Foreskin keratinocyte (primary cell): ENCODE measurements around the genes CHCHD2 and ZNF722.

- RAMPAGE, total RNA, result no peak
These were observed 24.0 kb downstream of the EGFR start for GRCh38 chr7:55042874-55043258.

GRCh38 chr7:55064916-55065448, 46.2 kb downstream of the EGFR start:
- RAMPAGE, total RNA, result no peak

DNA sequence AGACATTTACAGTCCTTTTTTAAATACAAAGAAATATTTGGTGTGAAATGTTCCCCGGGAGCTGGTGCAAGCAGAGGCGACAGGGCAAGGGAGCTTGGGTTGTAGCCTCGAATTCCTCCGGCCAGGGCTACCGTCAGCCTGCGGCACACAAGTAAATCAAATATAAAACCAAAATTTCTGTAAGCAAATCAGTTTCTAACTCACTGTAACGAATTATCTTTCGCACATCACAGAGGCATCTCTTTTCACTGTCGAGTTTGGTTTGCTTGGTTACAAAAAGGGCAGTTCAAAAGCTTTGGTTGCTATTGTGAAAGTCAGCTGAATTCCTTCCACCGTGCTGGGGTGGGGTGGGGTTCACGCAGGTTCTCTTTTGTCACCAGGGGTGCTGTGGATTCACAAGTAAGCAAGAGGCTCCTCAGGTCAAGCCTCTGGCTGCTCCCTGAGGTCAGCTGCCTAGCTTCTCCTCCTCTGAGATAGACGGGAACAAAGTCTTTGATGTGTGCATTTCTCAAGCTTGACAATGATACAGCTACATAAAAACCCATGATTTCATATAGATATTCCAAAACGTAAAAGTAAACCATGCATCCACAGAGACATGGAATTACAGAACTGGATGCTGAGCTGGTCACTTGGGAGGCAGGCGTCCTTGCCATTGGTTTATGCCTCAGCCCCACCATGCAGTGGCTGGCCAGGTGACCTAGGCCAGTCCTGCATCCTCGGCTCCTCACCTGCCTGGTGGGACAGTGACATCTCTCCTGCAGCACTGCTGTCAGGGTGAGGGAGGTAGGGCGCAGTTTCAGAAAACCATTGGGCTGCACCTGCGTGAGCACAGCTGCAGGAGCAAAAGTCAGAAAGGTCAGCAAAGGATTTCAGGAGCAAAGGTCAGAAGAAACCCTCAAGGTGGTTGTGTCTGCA, 47.8 kb downstream of the EGFR start:
- RAMPAGE, total RNA, result no peak

- RAMPAGE, total RNA, result no peak
These were observed 90.7 kb downstream of the EGFR start for GRCh38 chr7:55109238-55110229.

- RAMPAGE, total RNA, result no peak
These were observed 154.7 kb upstream of the LANCL2 start for GRCh38 chr7:55210066-55211275.

GRCh38 chr7:55366759-55367319, 1.7 kb downstream of the LANCL2 start:
- RAMPAGE, total RNA, result no peak

DNA sequence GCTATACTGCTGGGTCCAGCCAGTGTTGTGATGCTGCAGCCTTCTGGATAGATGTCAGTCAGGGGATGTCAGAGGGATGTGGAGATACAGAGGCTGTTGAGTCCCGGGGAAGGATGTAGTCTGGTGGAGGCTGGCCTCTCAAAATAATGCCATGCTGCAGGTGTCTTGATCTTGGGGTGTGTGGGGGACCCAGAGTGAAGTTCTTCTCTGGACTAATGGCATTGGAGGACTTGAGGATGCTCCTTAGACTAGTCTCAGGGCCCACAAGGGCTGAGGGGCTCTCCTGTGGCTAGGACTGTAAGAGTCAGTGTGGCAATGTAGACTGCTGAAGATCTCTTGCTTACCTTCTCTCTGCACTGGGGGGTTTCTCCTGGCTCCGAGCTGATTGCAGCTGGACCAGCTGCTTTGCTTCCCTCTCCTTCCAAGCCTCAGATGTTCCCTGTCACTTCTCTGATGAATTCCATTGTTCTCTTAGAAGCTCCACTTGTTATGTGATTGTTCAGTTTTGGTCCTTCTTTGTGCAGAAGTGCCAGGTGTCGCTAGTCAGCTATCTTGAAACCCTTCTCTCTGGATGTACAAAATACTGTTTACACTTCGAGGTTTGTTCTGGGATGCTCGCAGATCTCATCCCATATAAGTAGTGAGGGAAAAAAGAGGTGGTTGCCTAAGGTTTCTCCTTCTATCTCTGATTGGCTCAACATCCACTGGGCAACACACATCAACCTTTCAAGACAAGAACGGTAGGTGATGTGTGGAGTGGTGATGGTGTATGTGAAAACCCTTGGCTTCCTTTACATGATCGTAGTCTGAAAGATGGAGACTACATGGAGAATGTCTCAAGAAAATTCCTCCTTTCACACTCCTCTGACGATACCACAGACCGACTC, 99.8 kb downstream of the LANCL2 start:
- RAMPAGE, total RNA, result no peak

DNA sequence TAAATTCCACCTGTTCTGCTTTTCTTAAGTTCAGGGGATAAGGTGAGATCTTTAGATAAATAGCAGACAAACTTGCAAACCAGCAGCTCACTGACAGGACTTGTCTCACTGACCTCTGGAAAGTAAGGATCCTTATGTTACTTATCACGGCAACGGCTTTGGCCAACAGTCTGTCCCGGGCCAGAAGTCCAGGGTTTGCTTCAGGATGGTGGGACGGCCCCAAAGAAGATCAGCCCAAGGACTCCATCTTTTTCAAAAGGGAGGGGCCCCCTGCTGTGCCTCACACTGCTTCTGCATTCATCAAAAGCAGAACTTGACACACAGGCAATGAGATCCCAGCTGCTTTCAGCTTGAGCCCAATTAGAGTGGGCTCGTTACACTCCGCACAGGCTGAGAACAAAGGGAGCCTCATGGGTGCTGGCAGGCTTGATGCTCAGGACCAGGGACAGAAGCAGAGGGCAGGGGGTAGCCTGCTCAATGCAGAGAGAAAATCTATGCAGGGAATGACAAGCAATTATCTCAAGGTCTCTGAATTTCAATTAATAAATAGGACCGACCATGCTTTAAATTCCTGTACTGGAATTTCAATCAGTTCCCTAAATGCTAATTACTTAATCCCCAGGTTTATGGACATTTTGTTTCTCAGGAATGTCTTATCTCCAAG, 45.5 kb downstream of the VOPP1 start:
- RAMPAGE, total RNA, result no peak

GRCh38 chr7:55534952-55535998, 37.0 kb downstream of the VOPP1 start:
- RAMPAGE, total RNA, result no peak

- RAMPAGE, total RNA, result no peak
These were observed 24.4 kb downstream of the VOPP1 start for GRCh38 chr7:55547750-55548529.

- RAMPAGE, total RNA, result no peak
These were observed 21.3 kb upstream of the VOPP1 start for GRCh38 chr7:55593585-55593923.

DNA sequence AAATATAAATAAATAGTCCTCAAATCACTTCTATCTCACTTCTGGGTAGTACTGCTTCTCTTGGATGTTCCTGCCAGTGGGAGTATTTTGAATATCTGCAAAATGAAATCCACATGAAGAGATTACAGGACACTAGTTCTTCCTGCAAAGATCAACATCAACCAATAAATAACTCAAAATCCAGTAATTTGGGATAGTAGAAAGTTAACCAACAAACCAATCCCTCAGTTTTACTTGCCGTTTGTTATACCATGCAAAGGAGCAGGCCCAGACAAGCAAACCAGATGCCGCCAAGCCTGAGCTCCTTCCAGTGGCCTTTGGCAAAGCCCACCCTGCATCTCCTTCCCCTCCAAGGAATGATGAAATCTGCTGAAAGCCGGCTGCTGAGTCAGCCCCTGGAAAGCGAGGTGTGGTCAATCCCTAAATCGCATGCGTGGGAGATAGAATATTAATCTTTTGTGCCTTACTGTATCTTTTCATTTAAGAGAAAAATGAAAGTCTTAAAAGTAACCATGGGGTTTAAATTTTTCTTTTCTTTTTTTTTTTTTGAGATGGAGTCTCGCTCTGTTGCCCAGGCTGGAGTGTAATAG, 135.7 kb upstream of the VOPP1 start:
- RAMPAGE, total RNA, result no peak

DNA sequence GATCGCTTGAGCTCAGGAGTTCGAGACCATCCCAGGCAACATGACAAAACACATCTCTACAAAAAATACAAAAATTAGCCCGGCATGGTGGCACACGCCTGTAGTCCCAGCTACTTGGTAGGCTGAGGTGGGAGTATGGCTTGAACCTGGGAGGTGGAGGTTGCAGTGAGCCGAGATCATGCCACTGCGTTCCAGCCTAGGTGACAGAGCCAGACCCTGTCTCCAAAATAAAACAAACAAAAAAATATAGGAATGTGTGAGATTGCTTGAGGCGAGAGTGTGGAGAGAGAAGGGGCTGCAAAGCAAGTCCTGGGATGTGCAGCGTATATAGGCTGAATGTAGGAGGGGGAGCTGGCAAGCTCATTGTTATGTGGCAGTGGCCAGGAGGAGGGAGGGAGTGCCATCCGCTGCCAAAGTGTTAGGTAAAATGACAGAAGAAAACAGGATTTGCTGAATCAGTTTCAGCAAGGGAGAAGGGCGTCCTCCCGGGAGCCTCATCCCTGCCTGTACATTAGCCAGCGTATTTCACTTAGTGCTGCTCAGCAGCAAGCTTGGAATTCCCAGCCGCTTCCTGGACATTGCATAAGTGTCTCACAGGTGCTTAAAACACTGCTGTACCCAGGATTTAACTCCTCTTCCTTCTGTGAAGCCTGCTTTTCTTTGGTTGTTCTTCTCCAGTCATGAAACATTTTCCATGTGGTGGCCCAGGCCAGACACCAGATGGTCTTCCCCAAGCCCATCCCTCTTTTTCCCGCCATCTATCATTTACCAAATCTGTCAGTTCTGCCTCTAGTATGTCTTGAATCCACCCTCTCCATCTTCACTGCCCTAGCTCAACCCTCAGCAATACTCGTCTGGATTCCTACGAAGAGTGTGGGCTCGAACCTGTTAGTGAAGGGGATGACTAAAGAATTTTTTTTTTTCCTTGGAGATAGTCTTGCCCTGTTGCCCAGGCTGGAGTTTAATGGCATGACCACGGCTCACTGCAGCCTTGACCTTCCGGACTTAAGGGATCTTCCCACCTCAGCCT, 2.5 kb downstream of the NIPSNAP2 start:
- RAMPAGE, total RNA, result no peak

DNA sequence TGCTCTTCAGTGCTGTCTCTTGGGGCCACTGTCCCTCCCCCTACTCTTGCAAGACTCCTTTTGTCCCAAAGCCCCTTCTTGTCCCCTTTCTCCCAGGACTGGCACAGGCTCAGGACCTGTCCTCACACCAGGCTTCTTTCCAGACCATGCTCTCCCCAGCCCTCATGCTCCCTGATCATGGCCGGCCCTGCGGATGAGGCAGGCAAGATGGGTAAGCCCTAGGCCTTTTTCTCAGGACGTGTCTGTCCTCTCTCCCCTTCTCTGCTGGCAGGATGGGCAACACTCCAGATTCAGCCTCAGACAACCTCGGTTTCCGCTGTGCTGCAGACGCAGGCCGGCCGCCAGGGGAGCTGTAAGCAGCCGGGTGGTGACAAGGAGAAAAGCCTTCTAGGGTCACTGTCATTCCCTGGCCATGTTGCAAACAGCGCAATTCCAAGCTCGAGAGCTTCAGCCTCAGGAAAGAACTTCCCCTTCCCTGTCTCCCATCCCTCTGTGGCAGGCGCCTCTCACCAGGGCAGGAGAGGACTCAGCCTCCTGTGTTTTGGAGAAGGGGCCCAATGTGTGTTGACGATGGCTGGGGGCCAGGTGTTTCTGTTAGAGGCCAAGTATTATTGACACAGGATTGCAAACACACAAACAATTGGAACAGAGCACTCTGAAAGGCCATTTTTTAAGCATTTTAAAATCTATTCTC, 13.3 kb downstream of the PHKG1 start:
- RAMPAGE, total RNA, result no peak

- RAMPAGE, total RNA, result no peak
These were observed 1.8 kb downstream of the CHCHD2 start for GRCh38 chr7:56104497-56104843.

- RAMPAGE, total RNA, result start-site peak on the minus strand at chr7:56106427-56106487, 237 and 401 reads in 2 replicates
These were observed at the start of gene CHCHD2 for GRCh38 chr7:56105872-56106836. Gene CHCHD2 (minus strand): TSS chr7:56106476.

DNA sequence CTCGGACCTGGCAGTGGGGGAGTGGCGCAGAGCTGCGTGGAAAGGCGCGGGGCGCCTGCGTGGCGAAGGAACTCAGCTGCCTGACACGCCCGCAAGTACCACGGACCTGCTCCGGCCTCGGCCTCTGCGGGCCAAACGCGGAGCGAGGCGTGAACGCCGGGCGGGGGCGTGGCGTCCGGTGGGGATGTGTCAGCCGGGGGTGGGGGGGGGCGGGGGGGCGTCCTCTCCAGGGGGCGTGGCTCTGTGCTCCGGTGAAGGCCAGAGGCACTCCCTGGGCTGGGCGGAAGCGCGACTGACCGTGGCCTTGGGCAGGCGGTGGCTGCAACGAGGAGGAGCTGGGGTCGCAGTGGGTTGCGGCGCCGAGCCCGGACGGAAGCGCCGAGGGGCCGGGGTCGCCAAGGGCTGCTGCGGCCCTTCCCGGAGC, 58.8 kb upstream of the NUPR2 start:
- RAMPAGE, total RNA, result no peak

GRCh38 chr7:56448117-56448725, 332.0 kb upstream of the NUPR2 start:
- RAMPAGE, total RNA, result no peak

- RAMPAGE, total RNA, result no peak
These were observed 371.8 kb downstream of the ZNF716 start for GRCh38 chr7:57821763-57822244.

DNA sequence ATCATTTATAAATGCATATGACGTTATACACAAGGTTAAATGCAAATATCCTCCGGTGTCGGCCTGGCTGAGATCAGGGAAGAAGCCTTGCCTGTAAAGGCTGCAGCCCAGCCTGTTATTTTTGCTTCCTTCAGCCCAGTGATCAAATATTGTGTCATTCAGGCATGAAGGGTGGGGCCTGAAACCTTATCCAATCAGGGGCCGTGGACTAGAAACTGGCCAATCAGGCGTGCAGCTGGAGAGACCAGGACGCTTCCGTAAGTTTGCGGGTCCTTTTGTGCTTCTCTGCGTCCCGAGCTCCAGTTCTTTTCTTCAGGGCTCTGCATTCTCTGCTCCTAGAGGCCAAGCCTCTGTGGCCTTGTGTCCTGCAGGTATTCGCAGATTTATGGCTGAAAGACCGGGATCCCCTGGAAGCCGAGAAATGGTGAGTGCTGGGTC, at the start of gene ZNF722:
Gene ZNF722, plus strand, starts transcription at position 273 of the 438 bp plus-strand sequence.
- RAMPAGE, total RNA, result no peak